Suprapubic skin (tissue), 4 donors: ENCODE results near the gene WHRN.

DNA sequence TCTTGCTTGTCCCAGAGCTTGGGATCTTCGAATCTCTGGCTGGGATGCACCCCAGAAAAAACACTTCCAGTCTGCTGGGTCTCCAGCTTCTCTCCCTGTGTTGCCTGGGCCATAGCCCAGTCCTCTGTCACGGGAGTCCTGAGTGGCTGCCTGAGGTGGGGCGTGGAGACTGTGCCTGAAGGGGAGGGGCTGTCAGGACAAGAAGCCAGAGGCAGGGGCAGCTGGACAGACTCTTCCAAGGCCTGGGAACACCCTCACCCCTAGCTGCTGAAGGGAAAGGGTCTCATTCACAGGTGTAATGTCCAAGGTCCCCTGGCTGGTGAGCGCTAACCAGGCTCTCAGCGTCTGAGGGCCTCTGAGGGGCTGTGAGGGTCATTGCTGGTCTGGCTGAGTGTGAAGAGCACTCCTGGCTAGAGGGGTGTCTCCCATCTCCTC is 20.4 kb upstream of the COL27A1 start:
- PRO-cap: no peak
- RAMPAGE, long total RNA, 4 experiments: no peak in any of the 4 experiments

GRCh38 chr9:114331011-114331483 is 1.4 kb downstream of the ORM2 start:
- PRO-cap: no peak
- RAMPAGE, long total RNA, 4 experiments: no peak in any of the 4 experiments

DNA sequence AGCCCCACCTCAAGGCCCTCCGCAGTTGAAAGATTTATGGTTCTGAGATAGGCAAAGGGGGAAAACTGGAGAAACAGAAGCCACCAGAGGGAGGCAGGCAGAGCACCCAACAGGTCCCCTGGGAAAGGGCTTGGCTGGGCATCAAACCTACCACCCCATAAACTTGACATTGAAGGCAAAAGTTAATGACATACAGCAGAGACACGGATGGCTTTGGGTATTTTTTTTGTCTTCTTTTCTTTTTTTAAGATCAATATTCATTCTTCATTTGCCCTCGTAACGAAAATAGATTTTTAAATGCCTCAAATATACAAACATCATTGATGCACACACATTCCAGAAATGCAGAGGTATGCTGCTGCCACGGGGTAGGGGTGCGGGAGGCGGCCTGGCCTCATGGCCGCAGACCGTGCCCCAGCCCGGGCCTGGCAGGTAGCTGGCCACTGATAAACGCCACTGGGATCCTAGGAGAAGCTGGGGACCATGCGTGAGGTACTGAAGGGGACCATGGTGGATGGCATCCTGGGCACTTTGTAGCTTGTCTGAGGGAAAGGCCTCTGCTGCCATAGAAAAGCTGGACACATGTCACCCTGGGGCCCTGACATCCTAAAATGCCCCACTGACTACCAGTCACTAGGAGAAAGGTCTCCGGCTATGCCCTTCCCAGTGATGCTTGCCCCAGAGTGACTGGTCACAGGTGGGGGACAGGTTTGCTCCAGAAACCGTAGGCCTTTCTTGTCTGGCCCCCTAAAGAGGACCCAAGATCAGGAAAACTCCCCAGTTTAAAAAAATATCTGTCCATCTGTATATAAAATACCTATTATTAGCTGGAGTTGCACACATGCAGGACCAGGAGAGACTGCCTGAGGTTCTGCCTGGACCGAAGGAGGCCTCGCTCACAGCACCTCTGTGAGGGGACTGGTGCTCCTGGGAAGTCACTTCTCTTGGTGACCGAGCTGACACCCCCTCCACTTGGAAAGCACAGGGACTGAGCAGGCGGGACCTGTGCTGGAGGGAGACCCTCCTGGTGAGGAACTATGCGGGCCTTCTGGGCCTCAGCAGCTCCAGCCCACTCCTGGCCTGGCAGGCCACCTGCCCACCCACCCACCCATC is 6.6 kb downstream of the ORM2 start:
- PRO-cap: no peak
- RAMPAGE, long total RNA, 4 experiments: no peak in any of the 4 experiments

GRCh38 chr9:114344654-114345151 is 15.0 kb downstream of the ORM2 start:
- PRO-cap: no peak
- RAMPAGE, long total RNA, 4 experiments: no peak in any of the 4 experiments

DNA sequence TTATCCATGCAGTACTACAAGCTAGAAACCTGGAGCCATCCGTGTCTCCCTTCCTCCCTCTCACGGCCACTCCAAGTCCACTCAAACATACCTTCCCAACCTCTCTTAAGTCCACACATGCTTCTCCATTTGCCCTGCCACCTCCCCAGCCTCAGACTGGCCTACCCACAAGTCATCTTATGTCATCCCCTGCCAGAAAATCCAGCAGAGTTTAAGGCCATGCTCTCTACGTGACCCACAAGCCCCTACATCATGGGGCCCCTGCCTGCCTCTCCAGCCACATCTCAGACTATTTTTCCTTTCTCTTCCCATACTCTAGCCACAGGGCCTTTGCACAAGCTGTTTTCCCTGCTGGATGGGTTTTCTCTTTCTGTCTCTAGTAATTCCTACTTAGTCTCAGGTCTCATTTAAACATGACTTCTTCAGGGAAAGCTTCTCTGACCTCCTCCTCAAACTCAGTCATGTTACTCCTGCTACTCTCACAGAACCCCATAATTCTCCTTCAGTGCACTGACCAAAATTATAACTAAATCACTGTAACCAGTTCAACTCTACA is 26.8 kb downstream of the AKNA start:
- PRO-cap: no peak
- RAMPAGE, long total RNA, 4 experiments: no peak in any of the 4 experiments

GRCh38 chr9:114372350-114372953 is 15.3 kb downstream of the AKNA start:
- PRO-cap: no peak
- RAMPAGE, long total RNA, 4 experiments: no peak in any of the 4 experiments

DNA sequence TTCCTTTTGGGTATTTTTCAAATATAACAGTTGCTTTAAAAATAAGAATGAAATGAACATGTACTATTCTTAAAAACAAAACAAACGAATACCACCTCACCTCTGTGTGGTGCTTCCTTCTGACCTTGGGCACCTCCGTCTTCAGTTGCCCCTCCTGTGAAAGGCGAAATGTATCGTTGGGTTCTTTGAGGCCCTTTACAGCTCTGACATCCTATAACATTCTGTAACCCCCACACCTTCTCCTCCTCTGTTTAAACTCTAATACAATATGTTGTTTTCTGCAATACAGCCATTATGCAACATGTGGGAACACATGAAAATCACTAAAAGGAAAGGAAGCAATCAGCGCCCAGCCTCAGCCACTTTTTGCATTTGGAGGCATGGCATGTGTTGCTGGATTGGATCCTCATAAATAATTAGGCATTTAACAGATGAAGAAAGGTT is 6.5 kb upstream of the AKNA start:
- PRO-cap: no peak
- RAMPAGE, long total RNA, 4 experiments: no peak in any of the 4 experiments

DNA sequence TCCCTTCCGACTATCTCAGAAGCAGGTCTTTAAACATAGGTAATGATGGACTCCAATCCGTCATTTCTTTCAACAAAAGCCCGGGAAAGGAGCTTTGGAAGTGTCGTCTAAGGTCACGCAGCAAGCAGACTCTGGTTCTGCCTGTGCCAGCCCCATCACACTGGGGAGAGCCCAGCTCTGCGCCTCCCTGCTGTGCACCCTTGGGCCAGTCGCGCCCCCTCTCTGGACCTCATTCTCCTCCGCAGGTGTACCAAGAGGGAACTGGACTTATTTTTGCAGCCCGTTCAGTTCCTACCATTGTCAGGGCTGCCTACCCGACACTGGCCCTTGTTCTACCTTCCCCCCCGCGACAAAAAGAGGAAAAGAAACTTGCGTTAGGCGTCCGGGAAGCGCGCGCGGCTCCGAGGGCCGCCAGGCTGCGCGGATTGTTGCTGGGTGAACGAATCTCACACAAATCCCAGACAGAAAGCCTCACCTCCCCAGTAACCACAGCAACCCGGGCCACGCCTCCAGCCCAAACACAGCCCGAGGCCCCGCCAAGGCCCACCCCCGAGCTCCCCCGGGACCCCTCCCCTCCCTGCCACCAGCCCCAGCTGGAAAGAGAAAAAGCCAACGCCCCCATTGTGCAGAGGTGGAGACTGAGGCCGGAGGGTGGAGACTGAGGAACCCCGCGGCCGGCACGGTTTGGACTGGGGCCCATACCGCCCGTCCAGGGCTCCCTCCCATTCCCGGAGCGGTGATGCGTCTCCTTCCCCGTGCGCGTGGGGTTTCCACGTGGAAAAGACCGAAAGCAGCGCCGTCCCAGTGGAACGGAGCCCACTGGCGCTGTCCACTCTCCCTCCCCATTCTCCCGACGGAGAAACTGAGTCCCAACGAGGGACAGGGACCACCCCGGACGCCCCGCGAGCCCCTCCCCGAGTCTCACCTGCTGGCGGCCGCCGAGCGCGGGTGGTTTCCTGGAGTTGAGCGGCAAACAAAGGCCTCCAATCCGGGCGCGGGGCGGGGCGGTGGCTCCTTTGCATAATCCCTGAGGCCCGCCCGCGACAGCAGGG is 10.1 kb upstream of the AKNA start:
- PRO-cap: bidirectional peak, plus-strand start at position 634 of the sequence, minus-strand start at position 427 of the sequence; bidirectional peak, plus-strand start outside the sequence, minus-strand start at position 958 of the sequence
- RAMPAGE, long total RNA, 4 experiments: start-site peak on the minus strand in 2 of 4 experiments, centred at positions 949 to 964 of the sequence, 26 to 36 reads per replicate

- PRO-cap: no peak
- RAMPAGE, long total RNA, 4 experiments: no peak in any of the 4 experiments
These were observed 52.4 kb downstream of the WHRN start for GRCh38 chr9:114452717-114453400.

DNA sequence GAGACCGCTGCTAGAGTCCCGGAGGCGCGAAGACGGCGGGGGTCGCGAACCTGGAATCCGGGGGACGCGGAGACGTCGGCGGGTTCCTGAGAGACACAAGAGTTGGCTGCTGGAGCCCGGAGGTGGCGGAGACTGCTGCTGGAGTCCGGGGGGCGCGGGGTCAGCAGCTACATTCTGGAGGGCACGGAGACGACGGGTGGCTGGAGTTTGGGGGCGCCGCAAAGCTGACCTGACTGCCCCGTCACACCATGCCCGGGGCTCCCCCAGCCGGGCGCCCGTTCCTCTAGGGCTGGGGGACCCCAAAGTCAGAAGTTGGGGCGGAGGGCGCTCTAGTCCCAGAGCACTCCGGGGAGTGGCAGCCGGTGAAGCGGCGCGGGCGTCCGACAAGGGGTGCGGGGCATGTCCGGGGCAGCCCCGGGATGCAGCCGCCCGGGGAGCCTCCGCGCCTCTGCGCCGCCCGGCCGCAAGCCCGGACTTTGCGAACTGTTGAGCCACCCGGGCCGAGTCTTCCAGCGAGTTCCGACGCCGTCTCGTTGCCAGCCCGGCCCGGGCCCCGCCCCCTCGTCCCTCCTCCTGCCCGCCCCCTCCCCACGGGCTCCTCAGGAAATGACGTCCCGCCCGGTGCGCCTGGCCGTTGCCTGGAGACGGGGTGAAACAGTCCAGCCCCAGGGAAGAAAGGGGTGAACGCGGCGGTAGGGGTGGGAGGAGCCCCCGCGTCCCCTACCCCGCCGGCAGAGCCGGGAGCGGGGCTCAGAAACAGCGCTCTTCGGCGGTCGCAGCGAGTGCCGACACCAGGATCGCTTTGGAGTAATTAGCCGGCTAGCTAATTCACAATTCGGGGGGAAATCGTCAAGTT is at the start of gene WHRN:
WHRN (minus strand) TSS at position 508 of the 856 bp plus-strand sequence.
- PRO-cap: bidirectional peak, plus-strand start at position 728 of the sequence, minus-strand start at position 485 of the sequence
- RAMPAGE, long total RNA, 4 experiments: start-site peak on the minus strand in 2 of 4 experiments, centred at positions 539 to 547 of the sequence, 21 to 52 reads per replicate

- PRO-cap: no peak
- RAMPAGE, long total RNA, 4 experiments: no peak in any of the 4 experiments
These were observed 27.3 kb upstream of the WHRN start for GRCh38 chr9:114532411-114533121.

- PRO-cap: no peak
- RAMPAGE, long total RNA, 4 experiments: no peak in any of the 4 experiments
These were observed 35.5 kb upstream of the ATP6V1G1 start for GRCh38 chr9:114551959-114552571.

DNA sequence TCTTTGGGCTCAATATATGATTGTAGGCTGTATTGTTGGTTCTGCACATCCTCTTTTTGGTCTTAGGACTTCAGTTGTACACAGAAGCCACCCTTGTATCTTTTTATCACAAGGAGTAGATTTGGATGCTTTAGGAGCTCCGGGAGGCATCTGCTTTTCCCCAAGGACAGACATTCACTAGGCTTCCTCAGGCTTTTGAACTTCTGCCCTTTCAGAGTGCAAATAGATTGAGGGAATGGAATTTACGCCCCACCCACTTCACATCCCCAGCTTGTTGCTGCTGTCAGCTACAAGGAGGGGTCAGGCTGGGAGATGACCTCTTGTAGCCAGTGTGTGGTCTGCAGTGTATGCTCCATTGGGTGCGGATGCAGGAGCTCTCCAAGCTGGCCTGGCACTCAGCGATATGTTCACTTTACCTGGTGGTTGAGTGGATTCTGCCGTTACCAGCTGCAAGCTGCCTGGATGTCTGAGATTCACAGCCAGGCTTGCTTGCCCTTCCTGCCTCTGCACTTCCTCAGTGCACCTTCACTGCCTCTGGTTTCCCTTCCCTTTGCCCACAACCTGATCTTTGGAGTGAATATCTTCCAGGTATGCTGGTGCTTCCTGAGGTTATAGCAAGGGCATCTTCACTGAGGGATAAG is 6.4 kb downstream of the TNFSF15 start:
- PRO-cap: no peak
- RAMPAGE, long total RNA, 4 experiments: no peak in any of the 4 experiments

GRCh38 chr9:115135685-115136201 is 17.8 kb upstream of the TNC start:
- PRO-cap: no peak
- RAMPAGE, long total RNA, 4 experiments: no peak in any of the 4 experiments

DNA sequence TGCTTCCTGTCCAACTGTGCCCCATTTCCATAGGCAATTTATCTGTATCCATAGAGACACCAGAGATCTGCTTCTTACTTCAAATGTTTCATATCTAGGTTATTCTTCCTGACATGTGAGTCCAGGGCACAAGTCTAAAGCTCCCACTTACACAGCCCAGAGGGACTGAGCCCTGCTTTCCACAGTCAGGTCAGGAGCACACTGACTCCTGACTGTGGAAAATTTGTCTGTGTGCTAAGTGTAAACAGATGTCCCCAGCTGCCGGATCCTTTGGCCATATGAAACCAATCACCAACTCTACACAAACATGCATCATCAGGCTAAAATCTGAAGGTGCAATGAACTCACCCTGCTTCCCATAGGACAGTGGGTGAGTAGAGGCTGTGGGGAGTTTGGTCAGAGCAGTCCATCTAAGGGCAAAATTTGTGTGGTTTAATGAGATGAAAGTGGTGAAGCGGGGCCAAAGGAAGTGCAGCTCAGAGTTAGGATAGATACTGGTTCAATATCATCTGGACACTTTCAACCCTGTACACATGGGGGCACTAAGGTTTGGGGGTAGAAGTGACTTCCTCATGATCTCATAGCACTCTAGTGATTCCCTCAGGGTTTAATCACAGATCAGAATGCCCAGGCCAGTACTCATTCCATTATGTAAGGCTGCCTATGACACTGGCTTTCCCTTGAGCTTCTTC is 85.3 kb upstream of the TNC start:
- PRO-cap: no peak
- RAMPAGE, long total RNA, 4 experiments: no peak in any of the 4 experiments

DNA sequence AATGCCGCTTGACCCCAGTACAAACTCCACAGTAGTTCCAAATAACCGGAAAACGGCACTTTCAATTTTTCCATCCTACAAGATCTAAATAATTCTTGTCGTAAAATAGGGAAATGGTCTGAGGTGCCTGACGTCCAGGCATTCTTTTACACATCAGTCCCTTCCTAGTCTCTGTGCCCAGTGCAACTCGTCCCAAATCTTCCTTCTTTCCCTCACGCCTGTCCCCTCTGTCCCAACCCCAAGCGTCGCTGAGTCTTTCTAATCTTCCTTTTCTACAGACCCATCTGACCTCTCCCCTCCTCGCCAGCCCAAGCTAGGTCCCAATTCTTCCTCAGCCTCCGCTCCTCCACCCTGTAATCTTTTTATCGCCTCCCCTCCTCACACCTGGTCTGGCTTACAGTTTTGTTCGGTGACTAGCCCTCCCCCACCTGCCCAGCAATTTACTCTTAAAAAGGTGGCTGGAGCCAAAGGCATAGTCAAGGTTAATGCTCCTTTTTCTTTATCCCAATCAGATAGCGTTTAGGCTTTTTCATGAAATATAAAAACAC is 356.9 kb upstream of the TNC start:
- PRO-cap: no peak
- RAMPAGE, long total RNA, 4 experiments: no peak in any of the 4 experiments

DNA sequence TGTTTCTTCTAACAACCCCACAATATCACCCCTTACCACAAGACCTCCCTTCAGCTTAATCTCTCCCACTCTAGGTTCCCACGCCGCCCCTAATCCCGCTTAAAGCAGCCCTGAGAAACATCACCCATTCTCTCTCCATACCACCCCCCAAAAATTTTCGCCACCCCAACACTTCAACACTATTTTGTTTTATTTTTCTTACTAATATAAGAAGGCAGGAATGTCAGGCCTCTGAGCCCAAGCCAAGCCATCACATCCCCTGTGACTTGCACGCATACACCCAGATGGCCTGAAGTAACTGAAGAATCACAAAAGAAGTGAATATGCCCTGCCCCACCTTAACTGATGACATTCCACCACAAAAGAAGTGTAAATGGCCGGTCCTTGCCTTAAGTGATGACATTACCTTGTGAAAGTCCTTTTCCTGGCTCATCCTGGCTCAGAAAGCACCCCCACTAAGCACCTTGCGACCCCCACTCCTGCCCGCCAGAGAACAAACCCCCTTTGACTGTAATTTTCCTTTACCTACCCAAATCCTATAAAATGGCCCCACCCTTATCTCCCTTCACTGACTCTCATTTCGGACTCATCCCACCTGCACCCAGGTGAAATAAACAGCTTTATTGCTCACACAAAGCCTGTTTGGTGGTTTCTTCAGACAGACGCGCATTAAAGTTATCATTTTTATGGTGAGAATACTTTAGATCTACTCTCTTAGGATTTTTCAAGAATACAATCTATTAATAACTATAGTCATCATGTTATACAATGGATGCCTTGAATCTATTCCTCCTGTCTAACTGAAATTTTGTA is 360.5 kb upstream of the TNC start:
- PRO-cap: no peak
- RAMPAGE, long total RNA, 4 experiments: no peak in any of the 4 experiments

GRCh38 chr9:115591543-115592081 is 473.7 kb upstream of the TNC start:
- PRO-cap: no peak
- RAMPAGE, long total RNA, 4 experiments: no peak in any of the 4 experiments

DNA sequence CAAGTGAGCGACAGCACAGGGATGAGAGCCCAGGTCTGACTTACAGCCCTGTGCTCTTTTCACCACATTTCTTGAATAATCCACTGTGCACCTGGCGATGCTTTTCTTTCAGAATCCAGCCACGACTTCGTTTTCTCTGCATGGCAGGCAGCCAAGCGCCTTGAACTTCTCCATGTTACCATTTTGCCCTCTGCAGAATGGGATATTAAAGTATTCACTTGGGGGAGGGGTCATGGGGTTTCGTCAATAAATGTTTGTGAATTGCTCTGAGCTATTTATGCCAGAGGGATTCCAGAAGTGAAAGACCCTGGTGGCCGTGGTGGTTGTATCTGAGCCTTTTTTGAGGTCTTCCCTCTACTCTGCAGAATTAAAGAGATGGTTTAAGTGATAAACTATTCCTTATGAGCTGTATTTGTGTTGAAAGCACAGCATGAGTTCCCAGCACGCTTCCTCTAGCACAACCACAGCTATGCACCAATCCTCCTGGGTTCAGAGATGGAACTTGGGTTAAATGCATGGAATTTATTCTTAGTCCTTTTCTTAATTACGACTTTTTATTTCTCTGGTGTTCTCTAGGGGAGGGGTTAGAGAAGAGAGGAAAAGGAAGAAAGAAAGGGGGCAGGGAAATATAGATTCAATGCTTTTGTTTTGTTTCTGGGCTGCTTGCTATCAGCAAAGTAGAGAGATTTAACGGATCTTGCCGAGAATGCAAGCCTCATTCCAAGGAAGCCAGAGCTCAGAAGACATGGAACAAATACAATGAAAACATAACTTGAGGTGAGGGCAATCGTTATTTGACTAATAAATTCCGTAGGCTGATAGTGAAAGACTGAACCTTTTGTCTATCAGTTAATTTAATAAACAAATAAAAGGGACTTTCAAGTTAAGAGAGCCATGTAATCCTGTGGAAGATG is 478.3 kb upstream of the TNC start:
- PRO-cap: no peak
- RAMPAGE, long total RNA, 4 experiments: no peak in any of the 4 experiments

- PRO-cap: no peak
- RAMPAGE, long total RNA, 4 experiments: no peak in any of the 4 experiments
These were observed 392.9 kb upstream of the PAPPA start for GRCh38 chr9:115760695-115761176.